ENCODE data around the genes RSPRY1 and ZNF319.

DNA sequence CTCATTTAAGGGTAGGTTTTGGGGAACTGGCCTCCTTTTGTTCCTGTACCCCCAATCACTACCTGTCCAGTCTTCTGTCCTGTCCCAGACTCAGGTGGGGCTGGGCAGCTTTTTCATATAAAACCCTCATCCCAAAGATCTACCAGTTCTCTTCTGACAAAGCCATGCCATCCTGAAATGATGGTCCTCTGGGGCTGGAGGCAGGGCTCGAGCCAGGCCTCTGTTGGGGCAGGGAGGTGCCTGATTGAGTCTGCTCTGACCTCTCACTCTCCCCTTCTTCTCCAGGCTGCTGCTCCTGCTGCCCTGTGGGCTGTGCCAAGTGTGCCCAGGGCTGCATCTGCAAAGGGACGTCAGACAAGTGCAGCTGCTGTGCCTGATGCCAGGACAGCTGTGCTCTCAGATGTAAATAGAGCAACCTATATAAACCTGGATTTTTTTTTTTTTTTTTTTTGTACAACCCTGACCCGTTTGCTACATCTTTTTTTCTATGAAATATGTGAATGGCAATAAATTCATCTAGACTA lies 1.5 kb downstream of the MT1X start:
- PRO-cap, result no peak

DNA sequence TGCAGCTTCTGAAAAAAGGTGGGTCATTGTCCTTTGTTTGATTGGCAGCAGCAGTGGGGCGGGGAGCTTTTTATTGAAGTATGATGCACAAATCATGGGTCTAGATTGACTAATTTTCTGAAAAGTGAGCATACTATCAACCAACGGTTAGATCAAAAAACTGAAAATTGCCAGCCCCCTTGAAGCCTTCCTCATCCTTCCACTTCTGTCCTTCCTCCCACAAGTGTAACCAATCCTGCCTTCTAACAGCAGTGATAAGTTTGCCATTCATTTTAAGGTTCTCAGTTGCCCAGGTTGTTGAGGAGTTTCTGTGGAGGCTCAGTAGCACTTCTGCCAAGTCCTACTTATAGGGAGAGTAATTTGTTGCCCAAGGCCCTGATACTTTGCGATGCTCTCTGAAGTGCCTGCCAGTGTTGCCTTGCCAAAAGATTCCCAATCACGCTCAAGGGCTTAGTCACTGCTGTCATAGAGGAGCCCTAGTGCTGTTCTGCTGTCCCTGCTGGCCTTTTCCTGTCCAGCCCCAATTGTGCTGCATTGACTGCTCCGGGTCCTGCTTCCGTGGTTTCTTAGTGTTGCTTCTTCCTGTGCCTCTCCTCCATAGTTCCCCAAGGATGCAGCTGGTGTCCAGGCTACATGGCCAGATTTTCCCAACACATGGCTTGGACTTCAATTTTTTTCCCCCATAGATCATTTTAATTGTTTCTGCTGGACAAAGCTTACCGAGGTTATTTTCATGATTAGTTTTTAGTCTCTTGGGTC lies 13.8 kb downstream of the NUP93 start:
- PRO-cap, result no peak

- PRO-cap, result no peak
Measured at GRCh38 chr16:56970954-56971631, 9.3 kb downstream of the CETP start.

GRCh38 chr16:56981217-56981771 lies 8.1 kb upstream of the NLRC5 start:
- PRO-cap, result no peak

DNA sequence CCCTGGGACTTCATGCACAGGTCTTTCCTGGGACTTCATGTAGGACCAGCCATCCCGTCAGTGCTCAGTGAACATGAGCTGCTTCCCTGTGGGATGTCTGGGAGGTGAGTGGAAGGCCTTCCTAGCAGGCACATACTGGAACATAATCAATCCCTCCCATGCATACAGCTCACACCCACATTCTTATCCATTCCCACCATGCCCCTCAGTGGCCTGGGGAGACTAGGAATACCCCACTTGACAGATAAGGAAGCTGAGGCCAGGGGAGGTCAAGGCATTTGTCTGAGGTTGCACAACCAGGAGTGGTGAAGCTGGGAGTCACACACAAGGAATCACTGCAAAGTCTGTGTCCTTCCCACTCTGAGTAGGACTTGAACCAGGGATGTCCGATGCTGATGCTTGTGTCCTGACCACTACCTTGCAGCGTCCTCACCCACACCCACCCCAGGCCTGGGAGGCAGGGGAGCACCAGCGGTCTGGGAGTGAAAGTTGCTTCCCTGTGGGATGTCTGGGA lies 1.1 kb upstream of the NLRC5 start:
- PRO-cap, result no peak

- PRO-cap, result no peak
Measured at GRCh38 chr16:57066326-57066569, 26.1 kb upstream of the CPNE2 start.

GRCh38 chr16:57131247-57131942 lies 39.0 kb downstream of the CPNE2 start:
- PRO-cap, result no peak

- PRO-cap, result no peak
Measured at GRCh38 chr16:57150292-57151209, 35.3 kb downstream of the PSME3IP1 start.

GRCh38 chr16:57186215-57187092 lies at the start of gene RSPRY1:
Gene RSPRY1 (plus strand): TSS chr16:57186329.
- PRO-cap, result bidirectional peak, plus-strand start at chr16:57186313, minus-strand start at chr16:57186039

- PRO-cap, result no peak
Measured at GRCh38 chr16:57422270-57423052, 17.9 kb downstream of the CCL17 start.

DNA sequence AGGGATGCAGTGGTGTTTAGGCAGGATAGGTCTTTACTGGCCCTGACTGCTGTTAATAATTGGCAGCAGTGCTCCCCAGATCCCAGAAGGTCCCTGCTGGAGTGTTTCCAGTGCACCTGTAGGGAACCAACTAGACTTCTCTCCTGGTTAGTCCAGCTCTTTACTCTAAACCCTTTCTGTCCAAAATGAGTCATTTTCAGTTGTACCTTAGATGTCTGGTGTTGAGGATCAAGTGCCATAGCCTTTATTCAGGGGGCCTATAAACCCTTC lies 8.7 kb downstream of the POLR2C start:
- PRO-cap, result no peak

- PRO-cap, result no peak
Measured at GRCh38 chr16:57479124-57480069, 6.9 kb downstream of the DOK4 start.

- PRO-cap, result bidirectional peak, plus-strand start at chr16:57480459, minus-strand start at chr16:57480385
Measured at GRCh38 chr16:57480186-57480728, 6.0 kb downstream of the DOK4 start.

DNA sequence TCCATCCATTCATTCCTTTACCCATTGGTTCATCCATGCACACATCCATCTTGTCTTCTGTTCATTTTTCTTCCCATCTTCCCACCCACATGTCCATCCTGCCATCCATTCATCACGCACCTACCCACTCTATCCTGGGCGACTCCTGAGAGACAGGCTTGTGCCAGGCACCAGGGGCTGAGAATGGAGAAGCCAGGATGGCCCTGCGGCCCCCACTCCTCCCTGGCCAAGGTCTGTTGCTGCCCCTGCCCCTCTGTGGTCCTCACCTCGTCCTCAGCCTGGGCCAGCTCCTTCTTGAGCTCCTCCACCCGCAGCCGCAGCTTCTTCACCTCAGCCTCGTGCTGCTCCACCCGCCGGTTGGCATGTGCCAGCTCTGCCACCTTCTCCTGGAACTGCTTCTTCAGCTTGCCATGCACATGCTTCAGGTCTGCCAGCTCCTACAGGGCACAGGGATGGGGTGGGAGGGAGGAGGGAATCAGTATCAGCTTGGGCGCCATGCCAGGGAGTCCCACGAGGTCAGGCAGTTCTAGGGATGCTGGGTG lies 20.3 kb downstream of the CCDC102A start:
- PRO-cap, result no peak

DNA sequence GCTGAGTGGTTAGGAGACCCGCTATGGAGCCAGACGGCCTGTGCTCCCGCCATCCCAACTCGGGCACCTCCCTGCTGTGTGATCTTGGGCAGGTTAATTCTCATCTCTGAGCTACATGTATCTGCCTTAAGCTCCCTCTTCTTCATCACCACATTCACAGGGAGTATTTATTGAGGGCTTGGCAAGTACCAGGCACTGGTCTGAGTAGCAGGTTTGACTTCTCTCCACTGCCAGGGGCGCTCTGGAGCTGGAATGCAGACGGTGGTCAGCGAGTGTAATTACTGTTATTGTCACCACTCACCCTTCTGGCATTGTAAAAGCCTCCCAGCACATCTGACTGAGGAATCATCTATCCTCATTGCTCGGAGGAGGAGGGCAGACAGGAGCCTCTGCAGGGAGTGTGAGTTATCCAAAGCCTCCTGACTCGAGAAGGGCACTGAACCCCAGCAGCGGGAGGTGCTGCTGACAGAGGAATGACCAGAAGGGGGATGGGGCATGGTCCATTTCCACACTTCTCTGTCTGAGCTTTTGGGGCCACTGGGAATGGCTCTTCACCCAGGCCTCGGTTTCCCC lies 976 bp upstream of the ADGRG1 start:
- PRO-cap, result no peak

GRCh38 chr16:57688509-57689363 lies 5.9 kb upstream of the DRC7 start:
- PRO-cap, result no peak

DNA sequence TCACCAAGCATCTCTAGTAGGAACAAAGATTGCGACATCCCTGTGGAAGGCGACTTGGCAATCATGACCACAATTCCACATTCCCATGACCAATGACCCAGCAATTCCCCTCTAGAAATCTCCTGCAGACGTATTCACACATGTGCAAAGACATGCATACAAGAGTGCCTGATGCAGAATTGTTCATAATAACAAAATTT lies 21.3 kb downstream of the CNGB1 start:
- PRO-cap, result no peak

DNA sequence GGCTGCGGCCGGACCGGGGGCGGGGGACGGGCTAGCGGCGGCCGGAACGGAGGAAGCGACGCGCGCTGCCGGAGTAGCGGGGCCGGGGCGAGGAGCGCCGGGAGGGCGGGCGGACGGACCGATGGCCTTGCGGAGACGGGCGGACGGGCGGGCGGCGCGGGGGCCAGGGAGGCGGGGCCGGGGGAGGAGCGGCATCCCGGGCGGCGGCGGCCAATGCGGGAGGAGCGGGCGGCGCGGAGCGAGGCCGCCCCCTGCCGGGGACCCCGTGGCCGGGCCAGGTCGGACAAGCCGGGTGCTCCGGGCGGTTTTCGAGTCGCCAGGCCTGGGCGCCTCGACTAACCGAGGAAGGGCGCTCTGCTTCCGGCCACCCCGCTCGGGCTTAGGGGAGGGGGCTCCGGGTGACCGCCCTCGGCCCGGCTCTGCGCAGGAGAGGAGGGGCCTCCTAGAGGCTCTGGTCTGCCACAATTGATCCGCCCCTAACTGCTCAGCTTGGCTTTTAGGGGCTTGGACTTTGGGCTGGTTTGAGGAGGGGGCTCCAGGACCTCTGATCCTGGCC lies at the start of gene ZNF319:
Gene ZNF319 (minus strand): TSS at position 141 of the 556 bp plus-strand sequence.
- PRO-cap, result bidirectional peak, plus-strand start at position 277 of the sequence, minus-strand start at position 137 of the sequence

DNA sequence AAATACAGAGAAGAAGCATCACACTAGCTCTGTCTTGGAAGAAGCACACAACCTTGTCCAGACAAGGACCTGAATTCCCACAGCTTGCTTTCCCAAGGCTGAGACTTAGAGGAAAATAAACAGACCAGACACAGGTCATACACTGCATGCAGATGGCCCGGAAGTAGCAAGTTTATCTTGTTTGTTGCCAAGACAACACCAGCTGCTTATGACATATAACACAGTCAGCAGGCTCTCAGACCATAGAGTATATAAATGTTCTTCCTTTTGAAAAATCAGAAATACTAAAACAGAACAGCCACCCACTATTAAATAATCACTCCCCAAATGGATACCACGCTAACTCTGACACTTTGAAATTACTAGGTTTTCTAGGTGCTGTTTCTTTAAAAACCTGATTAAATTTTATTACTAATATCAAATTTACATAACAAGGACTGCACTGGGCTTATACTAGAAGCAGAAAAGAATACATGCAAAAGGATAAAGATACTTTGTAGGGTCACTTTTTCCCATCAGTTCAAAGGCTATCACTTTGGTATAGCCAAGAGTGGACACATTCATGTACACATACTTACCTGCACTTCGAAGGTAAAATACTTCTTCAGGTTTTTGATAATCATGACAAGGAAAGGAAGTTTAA lies 13.6 kb downstream of the CFAP20 start:
- PRO-cap, result no peak

GRCh38 chr16:58222471-58223166 lies 24.7 kb upstream of the CSNK2A2 start:
- PRO-cap, result no peak

Measured in right cardiac atrium (tissue), 1 donor.